Thoracic aorta (tissue), 1 donor: ENCODE measurements around the genes XRN1 and ATR.

- RAMPAGE, long total RNA, result no peak
These were observed 57.1 kb downstream of the SPSB4 start for GRCh38 chr3:141108108-141108817.

- RAMPAGE, long total RNA, result no peak
These were observed 3.2 kb upstream of the PXYLP1 start for GRCh38 chr3:141228316-141228852.

DNA sequence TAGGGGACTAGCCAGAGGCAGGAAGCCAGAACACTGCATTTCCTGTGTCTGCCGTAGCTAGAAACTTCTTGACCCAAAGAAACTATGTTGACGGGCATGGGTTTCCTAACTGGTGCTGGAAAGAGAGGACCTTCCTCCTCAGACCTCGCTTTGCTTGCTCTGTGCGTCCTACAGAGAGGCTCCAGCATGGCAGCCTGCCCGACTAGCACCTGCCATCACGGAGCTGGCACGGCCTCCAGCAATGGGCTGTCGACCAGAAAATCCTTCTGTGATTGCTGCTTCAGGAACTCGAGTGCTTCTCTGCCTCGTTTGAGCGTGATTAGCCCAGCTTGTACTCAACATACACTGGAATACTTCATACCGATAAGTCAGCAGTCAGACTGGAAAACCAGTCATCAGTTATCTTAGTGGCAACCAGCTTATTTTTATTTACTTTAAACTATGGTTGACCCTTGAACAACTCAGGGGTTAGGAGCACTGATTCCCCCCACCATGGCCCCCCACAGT is 6.6 kb downstream of the PXYLP1 start:
- RAMPAGE, long total RNA, result no peak

DNA sequence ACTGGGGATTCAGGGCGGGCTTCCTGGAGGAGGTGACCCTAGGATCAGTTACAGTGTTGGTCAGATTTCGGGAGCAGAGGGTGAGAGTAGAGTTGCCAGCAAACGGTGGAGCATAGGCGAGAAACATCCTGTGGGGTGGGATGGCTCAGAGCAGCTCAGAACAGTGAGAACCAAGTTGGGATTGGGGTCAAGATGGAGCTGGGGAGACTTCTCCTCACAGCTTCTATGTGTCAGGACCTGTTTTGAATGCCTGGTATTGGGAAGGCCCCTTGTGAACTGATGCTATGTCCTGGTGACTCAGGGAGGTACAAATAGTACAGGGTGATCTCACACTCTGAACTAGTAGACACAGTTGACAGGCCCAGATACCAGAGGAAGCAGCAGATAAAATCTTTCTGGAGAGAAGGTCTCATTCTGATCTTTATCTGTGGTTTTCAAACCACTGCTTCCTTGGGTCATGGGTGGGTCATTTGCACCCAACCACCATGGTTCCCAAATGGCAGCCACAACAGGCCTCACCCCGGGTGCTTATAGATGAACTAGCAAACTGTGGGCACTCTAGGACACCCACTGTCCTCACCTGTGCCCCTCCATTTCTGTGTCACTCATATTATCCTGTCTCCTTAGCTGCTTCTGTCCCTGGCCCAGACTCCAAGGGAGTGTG is 43.3 kb downstream of the PXYLP1 start:
- RAMPAGE, long total RNA, result no peak

DNA sequence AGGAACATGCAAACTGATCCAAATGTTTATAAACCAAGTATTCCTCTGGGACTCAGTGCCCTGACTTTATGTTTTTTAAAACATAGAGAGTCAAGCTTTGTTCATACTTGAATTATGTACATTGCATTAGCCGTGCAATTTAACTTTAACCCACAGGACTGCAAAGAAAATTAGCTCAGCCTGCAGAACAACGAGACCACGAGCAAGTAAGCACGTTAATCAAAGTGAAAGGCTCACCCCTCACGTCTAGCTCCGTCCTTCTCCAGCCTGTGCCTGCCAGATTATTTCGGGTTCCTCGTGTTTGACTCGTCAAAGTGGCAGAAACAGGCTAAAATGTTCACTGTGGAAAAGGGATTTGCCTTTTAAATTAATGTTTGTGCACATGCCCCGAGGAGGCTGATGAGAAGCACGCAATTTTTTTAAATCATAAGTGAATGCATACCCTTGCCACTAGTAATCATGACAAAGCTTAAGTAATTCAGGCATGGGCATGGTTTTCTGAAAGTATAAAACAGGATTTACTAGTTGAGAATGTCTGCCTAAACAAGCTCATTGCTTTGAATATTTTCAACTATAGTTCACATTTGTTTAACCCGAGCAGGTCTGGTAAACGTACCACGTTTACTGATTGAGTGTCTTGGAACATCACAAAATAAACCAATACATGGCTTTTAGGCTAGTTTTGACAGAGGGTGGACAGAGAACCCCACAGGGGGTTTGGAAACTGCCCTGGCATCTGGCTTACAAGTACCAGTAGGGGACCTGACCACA is 15.4 kb downstream of the ZBTB38 start:
- RAMPAGE, long total RNA, result no peak

- RAMPAGE, long total RNA, result no peak
These were observed 42.2 kb downstream of the ZBTB38 start for GRCh38 chr3:141410207-141411216.

DNA sequence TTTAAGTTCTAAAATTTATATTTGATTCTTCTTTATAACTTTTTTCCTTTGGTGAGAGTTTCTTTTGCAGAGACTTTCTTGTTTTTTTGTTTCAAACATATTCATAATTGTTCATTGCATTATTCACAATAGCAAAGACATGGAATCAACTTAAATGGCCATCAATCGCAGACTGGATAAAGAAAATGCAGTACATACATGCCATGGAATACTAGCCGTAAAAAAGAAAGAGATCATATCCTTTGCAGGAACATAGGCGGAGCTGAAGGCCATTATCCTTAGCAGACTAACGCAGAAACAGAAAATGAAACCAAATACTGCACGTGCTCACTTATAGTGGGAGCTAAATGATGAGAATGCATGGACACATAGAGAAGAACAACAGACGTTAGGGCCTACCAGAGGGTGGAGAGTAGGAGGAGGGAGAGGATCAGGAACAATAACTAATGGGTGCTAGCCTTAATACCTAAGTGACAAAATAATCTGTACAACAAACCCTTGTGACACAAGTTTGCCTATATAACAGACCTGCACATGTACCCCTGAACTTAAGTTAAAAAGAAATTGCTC is 57.8 kb downstream of the RASA2 start:
- RAMPAGE, long total RNA, result start-site peak on the plus strand centred at position 226 of the sequence, 125 bp wide, 19 reads

DNA sequence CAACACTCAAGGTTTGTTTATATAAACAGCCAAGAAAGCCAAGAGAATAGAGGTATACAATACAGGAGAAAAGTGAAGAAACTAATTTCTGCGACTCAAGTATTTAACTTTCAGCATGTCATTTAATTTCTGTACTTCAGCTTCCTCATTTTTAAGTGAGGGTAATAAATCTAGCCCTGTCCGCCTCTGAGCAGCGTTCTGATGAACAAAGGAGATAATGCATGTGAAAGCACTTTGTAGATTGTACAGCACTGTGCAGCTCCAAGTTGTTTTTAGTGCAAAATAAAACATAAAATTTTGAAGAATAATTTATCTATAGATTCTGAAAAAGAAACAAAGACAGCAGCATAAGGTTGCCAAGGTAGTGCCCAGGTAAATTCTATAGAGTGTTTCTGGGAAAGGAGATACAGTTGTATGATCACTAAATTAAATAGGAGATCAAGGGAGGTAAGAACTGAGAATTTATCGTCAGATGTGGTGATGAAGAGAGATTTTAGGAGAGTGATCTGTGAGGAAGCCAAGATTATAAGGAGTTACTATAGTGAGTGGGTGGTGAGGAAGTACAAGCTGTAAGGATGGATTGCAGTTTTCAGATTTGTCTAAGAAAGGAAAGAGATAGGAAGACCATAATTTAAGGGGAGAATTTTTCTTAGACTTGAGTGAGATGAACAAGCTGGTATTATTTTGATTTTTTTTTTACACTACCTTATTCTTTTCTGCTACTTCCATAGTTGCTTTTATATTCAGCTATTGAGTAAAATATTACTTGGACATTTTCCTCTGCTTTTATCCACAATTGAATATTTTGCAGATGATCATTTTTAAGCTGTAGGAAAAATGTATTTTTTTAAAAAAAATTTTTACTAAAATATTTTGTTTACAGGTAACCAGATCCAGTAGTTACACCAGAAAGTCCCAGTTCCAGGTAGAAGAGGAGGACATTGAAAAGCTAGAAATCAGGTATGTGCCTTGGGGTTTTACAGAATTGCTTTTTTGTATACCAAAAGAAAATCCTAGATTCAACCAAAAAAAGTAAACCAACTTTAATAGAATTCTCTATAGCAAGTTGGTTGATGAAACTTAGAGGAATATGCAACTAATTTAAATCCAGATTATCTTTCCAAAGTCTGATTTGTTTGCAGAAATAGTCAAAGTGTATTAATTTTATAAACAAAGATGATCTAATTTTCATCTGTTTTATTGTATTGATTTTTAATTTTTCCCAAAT is 71.6 kb downstream of the RASA2 start:
- RAMPAGE, long total RNA, result start-site peak on the plus strand centred at position 438 of the sequence, 682 bp wide, 23 reads

DNA sequence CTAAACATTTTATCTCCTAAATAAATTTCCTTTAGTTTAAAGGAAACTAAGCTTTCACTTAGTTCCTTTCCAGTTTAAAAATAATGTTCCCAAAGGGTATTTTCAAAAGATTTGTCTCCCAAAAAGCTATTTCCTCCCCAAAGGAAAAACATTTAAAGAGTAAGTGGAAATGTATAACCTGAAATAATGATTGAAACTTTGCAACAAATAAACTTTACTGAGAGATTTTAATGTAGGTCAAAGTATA is 2.0 kb downstream of the RNF7 start:
- RAMPAGE, long total RNA, result no peak

DNA sequence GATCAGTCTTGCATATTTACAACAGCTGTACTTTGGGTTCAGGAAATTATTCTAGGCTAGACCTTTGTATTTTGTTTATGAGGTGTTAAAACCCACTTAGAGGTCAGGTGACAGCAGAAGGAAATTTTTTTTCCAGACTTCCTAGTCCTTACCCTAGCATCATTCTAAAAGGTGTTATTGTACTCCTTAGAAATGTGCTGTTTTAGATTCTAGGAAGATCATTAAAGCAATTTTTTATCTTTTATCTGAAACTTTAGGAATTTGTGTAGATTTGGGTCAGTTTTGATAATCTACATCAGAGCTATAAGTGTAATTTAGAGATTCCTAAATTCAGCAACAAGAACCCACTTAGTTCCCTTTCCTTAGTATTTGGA is 2.4 kb downstream of the RNF7 start:
- RAMPAGE, long total RNA, result no peak

DNA sequence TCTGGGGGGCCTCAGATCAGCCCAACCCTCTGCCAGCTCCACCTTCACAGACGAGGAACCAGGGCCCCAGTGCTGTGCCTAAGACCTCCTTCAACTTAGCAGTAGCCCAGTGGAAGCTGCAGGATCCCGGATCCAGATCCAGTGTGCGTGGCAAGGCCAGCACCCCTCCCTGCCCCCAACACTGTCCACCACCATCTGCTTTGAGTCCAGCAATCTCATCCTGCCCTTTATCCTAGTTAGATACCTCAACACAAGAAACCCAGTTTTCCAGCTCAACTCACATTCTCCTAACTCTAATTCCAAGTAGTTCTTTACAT is 201 bp downstream of the GRK7 start:
- RAMPAGE, long total RNA, result no peak

DNA sequence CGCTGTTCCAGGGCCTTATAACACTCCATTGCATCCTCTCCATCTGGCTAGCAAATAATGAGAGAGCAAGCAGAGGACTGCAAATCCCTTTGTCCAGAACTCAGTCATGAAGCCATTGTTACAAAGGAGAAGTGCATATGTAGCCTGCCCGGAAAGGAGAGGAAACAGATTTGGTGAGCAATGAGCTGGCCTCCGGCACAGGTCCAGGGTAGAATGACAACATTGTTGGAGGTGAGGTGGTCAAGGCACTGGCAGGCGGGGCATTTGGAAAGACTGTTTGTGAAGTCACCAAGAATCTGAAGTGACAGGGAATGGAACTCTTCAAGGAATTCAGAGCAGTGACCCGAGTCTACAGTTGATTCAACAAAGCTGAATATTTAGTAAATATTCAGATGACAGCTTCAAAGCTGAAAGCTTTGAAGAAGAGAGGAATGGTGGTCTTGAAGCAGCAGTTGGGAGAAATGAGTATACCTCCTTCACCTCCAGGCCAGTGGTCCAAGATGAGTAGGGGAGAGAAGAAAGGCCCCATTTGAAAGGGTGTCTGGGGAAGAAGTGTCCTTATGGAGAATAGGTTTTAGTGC is 24.9 kb upstream of the ATP1B3 start:
- RAMPAGE, long total RNA, result no peak

- RAMPAGE, long total RNA, result no peak
These were observed 28.6 kb downstream of the ATP1B3 start for GRCh38 chr3:141905115-141905383.

DNA sequence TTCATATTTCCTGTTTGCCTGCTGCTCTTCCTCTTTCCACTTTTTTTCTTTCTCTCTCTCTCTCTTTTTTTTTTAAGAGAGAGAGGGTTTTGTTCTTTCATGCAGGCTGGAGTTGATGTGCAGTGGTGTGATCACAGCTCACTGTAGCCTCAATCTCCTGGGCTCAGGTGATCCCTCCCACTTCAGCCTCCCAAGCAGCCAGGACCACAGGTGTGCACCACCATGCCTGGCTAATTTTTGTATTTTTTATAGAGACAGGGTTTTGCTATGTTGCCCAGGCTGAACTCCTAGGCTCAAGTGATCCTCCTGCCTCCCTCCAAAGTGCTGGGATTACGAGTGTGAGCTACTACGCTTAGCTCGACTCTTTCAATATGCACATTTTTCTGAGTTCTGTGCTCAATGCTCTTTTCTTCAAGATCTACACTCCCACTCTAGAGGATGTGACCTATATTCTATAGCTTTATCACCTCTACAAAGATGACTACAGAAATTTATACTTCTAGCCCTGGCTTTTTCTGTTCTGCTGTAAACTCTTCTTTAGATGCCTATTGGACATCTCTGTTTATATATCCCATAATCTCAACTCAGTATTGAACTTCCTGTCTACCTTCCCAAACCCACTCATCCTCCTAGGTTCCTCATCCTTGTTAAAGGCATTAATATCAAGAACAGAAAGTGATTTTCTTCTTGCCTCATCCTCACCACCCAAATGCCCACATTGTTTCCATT is 117.1 kb downstream of the TFDP2 start:
- RAMPAGE, long total RNA, result start-site peak on the minus strand centred at position 441 of the sequence, 553 bp wide, 10 reads

DNA sequence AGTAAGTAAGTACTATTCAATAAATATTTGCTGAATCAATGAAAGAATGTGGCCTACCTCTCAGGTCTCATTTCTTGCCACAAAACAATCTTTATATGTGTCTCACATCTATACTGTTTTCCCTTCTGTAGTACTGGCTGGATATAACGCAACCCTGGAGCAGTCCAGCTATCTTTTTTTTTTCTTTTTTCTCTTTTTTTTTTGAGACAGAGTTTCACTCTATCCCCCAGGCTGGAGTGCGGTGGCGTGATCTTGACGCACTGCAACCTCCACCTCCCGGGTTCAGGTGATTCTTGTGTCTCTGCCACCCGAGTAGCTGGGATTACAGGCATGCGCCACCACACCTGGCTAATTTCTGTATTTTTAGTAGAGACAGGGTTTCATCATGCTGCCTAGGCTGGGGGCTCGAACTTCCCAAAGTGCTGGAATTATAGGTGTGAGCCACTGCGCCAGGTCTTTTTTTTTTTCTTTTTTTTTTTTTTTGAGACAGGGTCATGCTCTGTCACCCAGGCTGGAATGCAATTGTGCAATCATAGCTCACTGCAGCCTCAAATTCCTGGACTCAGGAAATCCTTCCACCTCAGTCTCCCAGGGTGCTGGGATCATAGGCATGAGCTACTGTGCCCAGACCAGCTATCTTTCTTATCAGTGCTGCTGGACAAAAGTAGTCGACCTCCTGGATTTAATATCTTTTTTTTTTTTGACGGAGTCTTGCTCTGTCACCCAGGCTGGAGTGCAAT is 61.0 kb downstream of the TFDP2 start:
- RAMPAGE, long total RNA, result no peak

DNA sequence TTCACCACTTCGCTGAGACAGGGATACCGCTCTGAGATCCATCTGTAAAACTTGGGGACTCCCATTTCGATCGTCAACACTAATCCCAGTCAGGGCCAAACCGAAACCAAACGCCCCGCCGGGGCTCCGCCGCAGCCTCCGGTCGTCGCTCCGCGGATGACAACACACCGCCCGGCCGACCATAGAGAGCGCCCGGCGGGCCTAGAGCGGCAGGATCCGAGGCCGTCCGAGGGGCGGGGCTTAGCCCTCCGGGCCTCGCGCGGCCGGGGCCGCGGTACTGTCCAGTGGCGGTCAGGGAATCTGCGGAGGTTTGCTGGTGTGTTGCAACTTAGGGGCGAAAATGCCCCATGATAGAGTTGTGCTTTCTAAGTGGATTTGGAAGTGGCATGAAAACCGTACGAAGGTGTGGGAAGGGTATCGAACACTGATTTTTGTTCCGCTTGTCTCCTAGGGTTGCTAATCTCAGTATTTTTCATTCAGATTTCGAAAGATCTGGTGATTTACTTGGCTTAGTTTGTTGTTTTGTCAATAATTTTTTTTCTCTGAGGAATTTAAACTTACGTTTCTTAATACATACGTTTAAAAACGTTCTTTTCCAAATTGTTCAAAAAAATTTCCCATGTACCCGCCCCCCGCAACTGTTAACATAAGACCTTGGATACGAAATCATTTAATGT is at the start of gene XRN1:
XRN1 (minus strand) TSS at position 158 of the 677 bp plus-strand sequence.
- RAMPAGE, long total RNA, result start-site peak on the minus strand centred at position 114 of the sequence, 55 bp wide, 436 reads

DNA sequence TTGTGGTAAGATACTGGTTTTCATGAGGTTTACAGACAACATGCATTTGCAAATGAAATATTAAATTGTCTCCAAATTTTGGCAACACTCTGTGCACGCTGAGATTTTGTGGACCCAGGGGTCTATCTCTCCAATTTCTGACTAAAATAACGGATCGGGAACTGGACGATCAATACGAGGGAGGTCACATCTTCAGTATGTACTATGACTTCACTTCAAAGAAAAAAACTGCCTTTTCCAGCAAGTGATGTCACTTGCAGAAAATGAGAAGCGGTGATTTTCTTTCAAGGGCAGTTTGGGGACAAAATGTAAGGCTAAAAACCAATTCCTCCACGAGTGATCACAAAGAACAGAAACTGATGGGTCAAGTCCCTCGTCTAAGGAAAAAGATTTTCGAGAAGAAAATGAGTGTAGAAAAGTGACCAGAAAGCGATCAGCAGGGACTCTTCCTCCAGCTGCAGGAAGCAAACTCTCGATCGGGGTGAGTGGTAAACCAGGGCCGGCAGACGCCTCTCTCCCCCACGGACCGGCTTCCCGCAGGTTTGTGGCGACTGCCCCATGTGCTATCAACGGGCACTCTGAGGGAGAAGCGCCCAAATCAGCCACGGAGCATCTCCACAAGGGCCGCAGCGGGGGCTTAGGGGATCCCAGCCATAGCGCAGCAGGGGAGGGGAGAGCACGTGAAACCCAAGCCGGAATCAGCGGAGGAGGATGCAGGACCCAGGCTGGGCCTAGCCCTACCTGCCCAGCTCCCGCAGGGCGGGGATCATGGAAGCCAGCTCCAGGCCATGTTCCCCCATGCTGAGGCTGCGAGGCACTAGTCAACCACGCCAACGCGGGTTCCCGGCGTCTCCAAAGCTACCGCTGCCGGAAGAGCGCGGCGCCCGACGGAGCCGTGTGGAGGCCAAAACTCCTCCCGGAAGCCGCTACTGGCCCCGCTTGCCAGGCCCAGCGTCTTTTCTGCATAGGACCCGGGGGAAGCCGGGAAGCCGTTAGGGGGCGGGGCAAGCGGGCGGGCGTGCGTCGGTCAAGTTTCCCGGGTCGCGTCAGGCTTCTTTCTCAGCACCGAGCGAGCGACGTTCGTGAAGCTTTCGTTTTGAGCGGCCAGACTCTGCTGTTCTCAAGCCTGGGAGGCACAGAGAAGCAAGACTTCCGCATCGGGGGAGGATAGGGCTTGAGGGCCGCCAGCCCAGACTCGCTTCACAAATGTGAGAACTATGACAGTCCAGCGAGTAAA is at the start of gene ATR:
ATR (minus strand) TSS at position 829 of the 1,237 bp plus-strand sequence.
- RAMPAGE, long total RNA, result start-site peak on the minus strand centred at position 878 of the sequence, 120 bp wide, 223 reads

GRCh38 chr3:143000466-143000880 is 897 bp upstream of the U2SURP start:
- RAMPAGE, long total RNA, result no peak

DNA sequence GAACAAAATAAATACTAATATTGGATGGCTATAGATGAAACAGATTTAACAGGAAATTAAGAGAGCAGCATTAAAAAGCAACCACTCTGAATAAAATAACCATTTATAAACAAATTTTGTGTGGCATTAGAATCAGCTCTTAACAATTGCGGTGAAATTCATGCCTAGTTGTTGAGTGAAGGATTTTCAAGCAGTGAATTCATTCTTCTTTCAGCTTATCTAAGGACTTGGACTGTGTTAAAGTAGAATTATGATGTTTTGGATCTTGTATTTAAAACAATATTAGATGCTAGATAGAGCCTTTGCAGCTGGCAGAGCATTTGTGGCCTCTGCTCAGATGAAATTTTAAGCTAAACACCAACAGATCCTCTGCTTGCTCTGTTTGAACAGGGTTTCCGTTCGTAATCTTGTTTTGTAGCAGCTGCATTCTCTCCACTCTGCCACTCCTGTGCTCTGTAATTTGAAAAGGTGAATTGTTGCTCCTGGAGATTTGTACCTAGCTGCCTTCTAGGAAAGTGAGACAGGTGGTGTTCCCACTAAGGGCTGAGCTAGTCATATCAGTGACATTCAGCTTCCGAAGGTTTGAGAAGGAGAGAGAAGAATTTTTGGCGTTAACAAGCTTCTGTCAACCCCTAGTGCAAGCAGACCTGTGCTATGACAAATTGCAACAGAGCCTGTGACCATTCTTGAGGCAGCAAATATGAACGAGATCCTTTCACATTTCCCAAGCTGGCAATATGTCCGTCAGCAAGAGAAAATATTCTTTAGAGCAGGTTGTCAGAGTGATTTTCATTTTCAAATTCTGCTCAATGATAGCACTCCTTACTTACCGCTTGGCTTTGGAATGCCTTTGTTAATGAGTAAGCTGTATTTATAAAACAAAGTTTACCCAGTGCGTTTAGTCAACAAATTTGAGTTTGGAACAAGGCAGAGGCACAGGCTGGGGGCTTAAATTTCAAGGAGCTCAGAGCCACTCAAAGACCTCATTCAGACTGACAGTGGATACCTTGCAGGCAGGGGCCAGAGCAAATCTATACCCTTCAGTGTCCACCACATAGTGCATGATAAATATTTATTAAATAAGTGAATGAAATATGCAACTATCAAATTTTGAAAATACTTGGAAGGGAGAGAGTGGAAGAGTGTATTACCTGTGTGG is 5.3 kb downstream of the CHST2 start:
- RAMPAGE, long total RNA, result no peak

- RAMPAGE, long total RNA, result no peak
These were observed 53.1 kb downstream of the CHST2 start for GRCh38 chr3:143172523-143173157.